Umbilical cord (tissue), 2 donors: ENCODE results near the gene TMEM182.

GRCh38 chr2:102144135-102144433, 1.5 kb downstream of the IL1R1 start:
- RAMPAGE, long total RNA: no peak

- RAMPAGE, long total RNA: no peak
Observed at GRCh38 chr2:102421680-102422448, 1.1 kb upstream of the IL18RAP start.

GRCh38 chr2:102735676-102736057, 1.0 kb downstream of the MFSD9 start:
- RAMPAGE, long total RNA: no peak

DNA sequence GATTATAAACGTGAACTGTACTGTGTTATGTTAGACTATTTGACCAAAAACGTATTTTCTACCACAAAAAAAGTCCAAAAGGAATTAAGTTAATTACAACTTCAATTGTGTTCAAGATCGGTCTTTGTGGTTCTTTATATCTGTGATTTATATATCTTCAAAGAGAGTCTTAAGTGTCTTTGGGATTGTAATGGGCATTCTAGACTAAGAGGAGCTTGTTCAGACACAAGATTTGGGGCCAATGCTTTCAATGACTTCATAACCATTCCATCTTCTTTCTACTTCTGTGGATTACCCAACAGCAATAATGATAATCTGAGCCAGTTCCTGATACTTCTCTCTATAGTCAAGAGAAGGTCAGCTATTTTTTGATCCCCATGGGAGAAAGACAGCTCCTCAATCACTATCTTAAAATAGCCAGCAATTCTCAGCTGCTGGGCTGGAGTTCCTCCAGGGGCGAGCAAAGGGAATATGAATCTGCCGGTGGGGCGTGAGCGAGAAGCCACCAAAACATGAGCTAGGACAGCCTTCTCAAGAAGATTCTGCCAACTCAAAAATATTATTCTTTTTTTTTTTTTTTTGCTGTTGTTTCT, at the start of gene TMEM182:
TMEM182 (plus strand) TSS at position 474 of the 593 bp plus-strand sequence.
- RAMPAGE, long total RNA: no peak

DNA sequence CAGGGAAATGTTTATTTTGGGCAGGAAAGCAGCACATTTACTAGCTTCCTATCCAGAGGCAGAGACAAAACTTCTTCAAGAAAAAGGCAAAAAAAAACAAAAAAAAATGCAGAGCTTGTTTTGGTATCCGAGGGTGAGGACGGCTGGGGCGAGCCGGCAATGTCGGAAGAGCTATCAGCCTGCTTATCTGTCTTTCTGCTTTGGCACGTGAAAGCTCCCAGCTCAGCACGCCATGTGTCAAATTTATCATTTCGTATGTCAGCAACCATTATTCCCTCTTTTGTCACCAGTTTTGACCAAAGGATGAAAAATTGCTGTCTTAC, 532.2 kb upstream of the POU3F3 start:
- RAMPAGE, long total RNA: no peak

- RAMPAGE, long total RNA: no peak
Observed at GRCh38 chr2:104758029-104758355, 95.9 kb upstream of the POU3F3 start.

GRCh38 chr2:104758356-104758826, 95.5 kb upstream of the POU3F3 start:
- RAMPAGE, long total RNA: no peak

- RAMPAGE, long total RNA: no peak
Observed at GRCh38 chr2:104889254-104889700, 35.4 kb downstream of the POU3F3 start.

DNA sequence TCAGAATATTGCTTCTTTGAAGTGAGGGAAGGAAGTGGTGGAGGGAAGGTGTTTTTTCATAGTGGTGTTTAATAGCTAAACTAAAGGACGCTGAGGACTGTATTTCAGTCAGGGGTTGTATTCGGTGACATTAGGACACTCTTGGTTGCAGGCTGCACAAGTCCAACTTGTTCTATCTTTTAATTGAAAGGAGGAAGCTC, 69.9 kb downstream of the MRPS9 start:
- RAMPAGE, long total RNA: no peak

DNA sequence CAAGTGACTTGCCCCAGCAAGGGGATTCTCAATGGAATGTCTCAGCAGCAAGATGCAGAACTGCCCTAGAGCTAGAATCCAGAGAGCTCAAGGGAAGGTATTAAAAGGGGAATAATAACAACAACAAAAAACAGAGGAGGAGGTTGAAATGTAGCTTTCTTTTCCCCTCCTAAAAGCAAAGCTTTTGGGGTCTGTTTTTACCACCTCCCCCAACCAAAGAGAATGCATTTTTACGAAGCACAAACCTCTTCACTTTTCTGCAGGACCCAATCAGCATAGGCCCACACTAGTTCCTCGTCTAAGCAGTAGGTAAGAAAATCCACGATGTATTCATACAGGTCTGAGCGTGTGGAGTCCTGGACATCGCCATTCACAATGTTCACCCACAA, 33.8 kb downstream of the GPR45 start:
- RAMPAGE, long total RNA: no peak

GRCh38 chr2:105356300-105357338, 19.3 kb downstream of the C2orf49 start:
- RAMPAGE, long total RNA: no peak

- RAMPAGE, long total RNA: no peak
Observed at GRCh38 chr2:105366822-105367407, 29.6 kb downstream of the C2orf49 start.

DNA sequence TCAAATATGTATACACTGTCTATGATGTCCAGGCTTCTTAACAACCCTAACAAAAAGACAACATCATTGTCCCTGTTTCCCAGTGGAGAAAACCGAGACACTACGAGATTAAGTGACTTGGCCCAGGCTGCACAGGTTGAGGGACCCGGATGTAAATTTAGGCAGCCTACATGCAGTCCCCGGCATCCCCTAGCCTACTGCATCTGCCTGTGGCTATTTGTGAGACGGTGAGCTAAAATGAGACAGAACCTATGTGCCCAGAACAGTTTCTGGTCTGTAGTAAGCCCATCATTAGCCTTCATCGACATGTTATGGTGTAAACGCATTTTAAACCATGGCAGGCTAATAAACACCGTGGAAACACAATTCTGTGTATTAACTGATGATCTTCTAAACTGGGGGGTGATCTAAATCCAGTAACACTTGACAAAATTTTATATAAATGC, 1.5 kb downstream of the FHL2 start:
- RAMPAGE, long total RNA: no peak

DNA sequence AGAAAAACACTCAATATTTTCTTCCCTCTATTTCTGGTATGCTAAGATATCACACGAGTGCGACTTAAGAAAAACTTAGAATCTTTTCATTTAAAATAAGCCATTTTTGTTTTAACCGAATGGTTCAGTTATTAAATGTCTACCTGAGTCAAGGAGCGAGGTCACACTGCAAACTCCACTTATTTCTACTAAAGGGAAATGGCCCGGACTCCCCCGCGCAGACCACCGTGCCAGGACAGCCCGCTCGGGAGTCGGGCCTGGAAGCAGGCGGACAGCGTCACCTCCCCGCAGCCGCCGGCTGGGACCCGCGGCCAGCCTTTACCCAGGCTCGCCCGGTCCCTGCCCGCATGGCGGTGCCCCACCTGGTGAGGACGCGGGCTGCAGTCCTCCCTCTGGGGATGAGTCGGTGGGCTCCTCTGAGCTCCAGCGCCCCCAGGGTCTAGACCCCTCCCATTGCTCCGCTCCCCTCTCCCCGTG, 595 bp downstream of the FHL2 start:
- RAMPAGE, long total RNA: no peak

GRCh38 chr2:105404095-105405111, 5.6 kb upstream of the FHL2 start:
- RAMPAGE, long total RNA: no peak

DNA sequence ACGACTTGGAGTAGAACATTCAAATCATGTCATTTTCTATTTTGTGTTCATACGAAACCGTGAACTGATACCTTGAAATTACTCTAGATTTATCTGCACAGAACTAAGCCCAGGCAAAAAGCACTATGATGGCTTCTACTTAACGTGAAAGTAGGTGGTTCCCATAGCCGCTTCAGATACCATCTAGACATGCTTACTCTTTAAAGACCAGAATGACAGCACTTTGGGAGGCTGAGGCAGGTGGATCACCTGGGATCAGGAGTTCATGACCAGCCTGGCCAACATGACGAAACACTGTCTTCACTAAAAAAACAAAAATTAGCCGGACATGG, 36.5 kb upstream of the FHL2 start:
- RAMPAGE, long total RNA: no peak

DNA sequence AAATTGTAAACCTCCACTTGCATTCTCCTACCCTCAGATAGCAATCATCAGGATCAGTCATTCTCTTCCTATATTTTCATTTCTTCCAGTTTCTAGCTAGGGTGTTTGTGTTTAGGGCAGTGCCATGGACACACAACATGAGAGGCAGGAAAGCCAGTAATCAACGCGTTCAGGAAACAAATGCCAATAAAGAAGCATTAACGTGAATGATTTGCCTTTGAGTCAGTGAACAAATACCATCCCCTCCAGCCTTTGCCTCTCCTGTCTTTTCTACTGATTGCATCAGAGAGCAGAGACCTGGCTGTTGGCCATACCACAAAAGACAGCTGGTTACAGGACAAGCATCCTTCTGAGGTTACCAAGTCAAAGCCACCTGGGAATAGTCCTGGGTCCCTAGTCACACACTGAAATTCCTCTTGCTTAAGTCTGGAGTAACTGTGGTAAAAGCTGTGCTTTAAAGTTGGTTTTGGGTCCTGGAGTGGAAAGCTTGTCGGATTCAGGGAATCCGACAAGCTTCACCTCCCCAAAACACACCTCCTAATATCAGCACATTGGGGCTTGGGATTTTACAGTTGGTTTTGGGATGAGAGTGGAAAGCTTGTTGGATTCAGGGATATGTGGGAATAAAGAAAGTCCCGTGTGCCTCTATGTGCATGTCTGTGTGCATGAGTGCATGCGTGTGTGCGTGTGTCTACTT, 56.9 kb upstream of the FHL2 start:
- RAMPAGE, long total RNA: no peak

DNA sequence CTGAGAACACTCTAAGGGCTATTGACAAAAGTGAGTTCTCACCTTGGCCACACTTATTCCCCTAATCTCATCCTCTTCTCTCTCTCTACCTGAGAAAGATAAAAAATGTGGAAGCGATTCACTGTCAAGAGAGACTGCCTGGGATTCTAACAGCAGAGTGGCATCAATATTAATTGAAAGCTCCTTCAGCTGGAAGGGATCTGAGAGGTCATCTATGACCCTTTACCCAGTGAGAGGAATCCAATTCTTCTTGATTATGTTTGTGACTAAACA, 91.1 kb upstream of the FHL2 start:
- RAMPAGE, long total RNA: no peak

DNA sequence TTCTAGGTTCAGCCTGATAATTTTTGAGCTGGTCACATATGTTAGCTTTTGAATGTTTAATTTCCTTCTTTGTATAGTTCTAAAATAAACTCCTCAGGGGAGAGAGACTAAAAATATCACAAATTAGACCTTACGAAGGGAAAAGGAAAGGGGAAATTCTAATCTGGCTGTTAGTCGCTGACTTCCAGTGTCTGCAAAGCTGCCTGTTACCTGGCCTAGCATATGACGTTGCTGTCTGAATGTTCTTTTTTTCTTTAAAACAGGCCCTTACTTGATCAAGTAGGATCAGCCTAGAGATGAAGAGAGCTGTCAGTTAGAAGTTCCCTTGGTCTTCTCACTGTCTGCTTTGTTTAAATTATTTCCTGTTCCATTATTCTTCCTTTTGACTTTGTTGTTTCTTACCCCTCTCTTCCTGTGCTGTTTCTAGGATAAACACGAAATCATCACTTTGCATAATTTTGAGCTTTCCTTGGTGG, 11.2 kb downstream of the NCK2 start:
- RAMPAGE, long total RNA: no peak

DNA sequence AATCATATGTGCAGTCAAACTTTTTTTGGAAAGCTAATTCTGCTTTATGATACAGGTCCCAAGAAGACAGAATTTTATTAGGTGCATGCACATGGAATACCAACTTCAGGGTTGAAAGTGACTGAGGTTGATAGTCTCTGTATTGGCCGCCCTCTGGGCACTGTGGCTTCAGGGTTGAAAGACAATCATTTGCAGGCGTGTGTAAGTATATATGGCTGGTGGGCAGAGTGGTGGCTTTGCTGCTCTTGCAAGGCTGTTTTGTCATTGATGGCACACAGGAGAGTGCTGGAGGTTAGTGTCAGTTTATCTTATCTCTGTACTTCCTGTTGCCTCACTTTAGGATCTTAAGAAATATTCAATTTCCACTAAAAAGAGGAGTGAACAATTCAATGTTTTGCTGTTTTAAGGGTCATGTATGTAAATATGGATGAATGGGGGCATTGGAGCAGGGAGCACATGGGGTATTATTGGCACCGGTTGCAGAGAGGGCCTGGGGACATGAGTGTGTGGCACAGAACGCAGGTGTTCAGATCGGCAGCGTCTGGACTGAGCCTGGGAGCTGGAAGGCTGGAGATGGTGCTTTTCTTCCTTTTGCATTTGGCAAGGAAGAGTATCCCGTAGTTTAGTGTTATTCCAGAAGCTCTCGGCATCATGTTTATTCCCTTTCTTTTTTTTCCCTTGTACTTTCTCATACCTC, 51.5 kb downstream of the NCK2 start:
- RAMPAGE, long total RNA: no peak